Vagina (tissue), 1 donor: ENCODE measurements around the genes POLR2C and SETD6.

DNA sequence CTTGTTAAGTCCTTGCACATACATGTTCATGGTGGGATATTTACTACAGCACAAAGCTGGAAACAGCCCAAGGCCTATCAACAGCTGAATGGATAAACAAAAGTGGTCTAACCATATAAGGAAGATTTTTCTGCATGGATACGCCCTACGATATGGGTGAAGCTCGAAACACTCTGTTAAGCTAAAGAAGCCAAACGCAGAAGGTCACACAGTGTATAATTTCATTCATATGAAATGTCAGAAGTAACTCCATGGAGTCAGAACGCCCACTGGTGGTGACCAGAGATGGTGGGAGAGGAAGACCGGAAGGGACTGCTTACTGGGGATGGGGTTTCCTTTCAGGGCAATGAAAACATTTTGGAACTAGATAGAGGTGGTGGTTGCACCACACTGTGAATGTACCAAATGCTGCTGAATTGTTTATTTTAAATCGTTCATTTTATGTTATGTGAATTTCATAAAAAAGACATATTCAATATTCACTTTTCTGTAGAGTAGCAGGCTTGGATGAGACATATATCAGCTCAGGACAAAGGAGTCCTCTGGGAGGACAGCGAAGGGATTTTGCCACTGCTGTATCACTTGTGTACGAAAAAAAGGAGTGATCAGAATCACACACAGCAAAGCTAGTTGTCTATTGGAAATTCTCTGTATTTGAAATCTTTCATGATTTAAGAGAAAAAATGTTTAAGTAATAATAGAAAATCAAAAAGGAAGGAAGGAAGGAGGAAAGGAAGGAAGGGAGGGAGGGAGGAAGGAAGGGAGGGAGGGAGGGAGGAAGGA lies 17.9 kb downstream of the CCL17 start:
- PRO-cap = unidirectional peak, plus-strand start at position 282 of the sequence
- RAMPAGE, long total RNA = no peak

- PRO-cap = unidirectional peak, plus-strand start at chr16:57462659
- RAMPAGE, long total RNA = start-site peak on the plus strand at chr16:57462655-57462685, 195 reads
Measured at GRCh38 chr16:57462201-57463100, at the start of gene POLR2C. Gene POLR2C, plus strand, starts transcription at chr16:57462679.

- PRO-cap = no peak
- RAMPAGE, long total RNA = no peak
Measured at GRCh38 chr16:57471282-57471551, 8.7 kb downstream of the POLR2C start.

DNA sequence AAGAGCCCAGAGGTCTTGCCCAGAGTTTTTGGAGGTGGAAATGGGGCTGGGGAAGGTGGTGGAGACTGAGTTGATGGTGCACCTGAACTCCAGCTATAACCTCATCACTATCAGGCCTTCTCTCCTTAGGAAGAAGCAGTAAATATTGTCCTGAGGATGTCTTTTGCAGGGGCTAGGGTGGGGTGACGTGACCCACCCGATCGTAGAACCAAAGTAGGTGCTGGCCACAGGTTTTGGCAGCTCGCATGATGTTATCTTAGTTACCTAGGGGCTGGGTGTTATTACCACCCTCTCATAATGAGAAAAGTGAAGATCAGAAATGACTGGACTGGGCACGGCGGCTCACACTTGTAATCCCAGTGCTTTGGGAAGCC lies 1.6 kb upstream of the CCDC102A start:
- PRO-cap = no peak
- RAMPAGE, long total RNA = no peak

GRCh38 chr16:57637360-57637853 lies 9.0 kb downstream of the ADGRG1 start:
- PRO-cap = no peak
- RAMPAGE, long total RNA = no peak

GRCh38 chr16:57776610-57777197 lies 25.6 kb downstream of the KIFC3 start:
- PRO-cap = no peak
- RAMPAGE, long total RNA = no peak

GRCh38 chr16:57797489-57798381 lies 4.6 kb downstream of the KIFC3 start:
- PRO-cap = no peak
- RAMPAGE, long total RNA = start-site peak on the minus strand at chr16:57797909-57797943, 32 reads

DNA sequence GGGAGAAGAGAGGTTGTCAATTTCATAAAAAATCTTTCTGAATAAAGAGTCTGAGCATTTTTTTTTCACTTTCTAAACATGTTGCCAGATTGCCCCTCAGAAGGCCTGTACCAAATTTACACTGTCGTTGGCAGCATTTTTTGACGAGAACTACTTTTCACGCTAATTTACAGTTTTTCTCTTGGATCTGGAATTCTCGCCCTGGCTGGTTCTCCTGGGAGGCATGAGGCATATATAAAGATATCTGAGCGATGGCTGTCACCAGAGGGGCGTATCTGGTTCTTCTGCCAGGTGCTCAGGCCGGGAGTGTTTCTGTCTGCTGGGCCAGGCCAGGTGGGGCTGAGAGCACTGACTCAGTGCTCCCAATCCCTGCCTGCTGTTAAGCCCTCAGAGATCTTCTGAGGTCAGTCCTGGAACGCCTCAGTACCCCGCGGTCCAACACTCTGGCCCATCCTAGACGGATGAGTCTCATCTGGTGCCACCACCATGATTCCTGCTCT lies 7.4 kb upstream of the KIFC3 start:
- PRO-cap = no peak
- RAMPAGE, long total RNA = no peak

GRCh38 chr16:57816022-57816819 lies 13.9 kb upstream of the KIFC3 start:
- PRO-cap = bidirectional peak, plus-strand start at chr16:57816463, minus-strand start at chr16:57816358
- RAMPAGE, long total RNA = no peak

DNA sequence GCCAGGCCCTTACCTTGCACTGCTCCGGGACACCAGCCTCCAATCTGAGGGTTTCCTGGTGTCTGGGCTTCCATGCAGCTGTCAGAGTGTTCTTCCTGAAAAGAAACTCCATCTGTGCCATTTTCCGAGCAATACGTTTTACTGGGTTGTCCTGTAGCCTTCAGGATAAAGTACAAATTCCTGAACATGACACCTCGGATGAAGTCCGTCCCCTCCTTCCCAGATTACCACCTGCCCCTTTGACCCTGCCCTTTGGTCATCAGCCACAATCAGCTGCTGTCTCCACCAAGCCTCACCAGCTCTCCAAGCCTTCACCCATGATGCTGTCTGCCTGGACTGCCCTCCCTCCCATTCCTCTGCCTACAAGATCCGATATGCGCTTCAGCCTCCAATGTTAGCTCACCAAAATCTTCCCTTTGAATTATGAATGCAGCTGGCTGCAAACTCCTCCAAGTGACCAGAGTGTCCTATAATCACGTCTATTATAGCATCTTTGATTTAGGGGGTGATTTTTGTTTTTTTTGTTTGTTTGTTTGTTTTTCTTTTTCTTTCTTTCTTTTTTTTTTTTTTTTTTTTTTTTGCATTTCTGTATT lies 60.5 kb upstream of the KIFC3 start:
- PRO-cap = no peak
- RAMPAGE, long total RNA = no peak

GRCh38 chr16:57891928-57892275 lies 79.0 kb downstream of the CNGB1 start:
- PRO-cap = no peak
- RAMPAGE, long total RNA = no peak

DNA sequence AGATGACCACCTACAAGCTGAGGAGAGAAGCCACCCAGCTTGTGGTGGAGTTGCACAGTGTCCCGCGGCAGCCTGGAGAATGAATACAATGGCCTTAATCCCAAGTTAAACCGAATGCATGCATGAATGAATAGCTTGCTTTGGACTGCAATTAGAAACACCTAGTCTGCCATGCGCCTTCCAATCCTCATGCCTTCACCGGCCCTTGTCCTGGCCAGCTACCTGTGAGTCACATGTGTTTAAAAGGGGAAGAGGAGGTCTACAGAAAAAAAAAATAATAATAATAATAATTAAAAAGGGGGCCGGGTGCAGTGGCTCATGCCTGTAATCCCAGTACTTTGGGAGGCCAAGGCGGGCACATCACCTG lies 71.9 kb downstream of the CNGB1 start:
- PRO-cap = no peak
- RAMPAGE, long total RNA = no peak

DNA sequence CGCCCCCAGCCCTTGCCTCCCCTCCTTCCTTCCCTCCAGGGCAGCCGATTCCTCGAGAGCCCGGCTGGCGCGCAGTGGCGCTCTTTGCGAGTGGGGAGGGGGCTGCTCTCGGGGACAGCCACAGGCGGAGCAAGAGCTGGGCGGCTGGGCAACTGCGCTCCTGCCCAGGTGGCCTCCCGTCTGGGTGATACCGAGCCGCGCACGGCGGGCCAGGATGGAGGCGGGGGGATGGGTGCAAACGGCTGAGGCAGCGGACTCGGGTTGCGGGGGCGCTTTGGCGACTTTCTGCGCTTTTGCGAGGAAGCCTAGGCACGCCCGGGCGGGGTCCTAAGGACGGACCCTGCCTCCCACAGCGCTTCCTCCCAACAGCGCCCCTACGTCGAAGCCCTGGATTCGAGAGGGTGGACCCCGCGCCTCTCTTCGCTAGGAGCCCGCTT lies 1.3 kb downstream of the MMP15 start:
- PRO-cap = no peak
- RAMPAGE, long total RNA = no peak

GRCh38 chr16:58196692-58197547 lies 986 bp downstream of the CSNK2A2 start:
- PRO-cap = no peak
- RAMPAGE, long total RNA = start-site peak on the minus strand at chr16:58196759-58196837, 22 reads; start-site peak on the minus strand at chr16:58197088-58197148, 6 reads

DNA sequence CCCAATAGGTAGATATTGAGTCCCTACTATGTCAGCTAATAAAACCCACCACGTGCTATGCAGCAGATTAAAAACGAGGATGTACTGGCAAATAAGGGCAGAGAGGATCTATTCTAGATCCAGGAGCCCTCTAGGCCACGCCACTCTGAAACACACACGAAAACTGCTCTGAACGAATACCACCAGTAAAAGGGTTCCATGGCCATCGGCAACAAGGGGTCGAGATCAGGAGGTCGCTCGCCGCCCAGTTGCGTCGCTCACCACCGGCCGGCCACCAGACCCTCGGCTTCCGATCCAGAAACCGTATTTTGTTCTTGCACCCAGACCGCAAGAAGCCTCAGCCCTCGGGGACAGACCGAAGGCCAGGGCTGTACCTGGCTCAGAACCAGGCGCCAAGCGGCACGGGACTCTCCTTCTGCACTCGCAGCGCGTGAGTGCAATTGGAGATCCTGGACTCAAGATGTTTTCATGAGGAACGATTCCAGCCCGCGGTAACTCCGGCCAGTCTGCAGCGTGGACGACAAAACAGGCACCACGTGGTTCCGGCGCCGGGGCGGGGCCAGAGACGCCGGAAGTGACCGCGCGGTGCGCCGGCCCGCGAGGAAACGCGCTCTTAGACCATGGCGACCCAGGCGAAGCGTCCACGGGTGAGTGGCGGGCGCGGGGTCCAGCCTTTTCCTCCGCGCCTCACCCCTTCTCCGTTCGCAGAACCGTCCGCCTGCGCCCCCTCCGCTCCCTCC lies at the start of gene SETD6:
Gene SETD6, plus strand, starts transcription at position 600 of the 740 bp plus-strand sequence.
- PRO-cap = bidirectional peak, plus-strand start at position 600 of the sequence, minus-strand start at position 493 of the sequence
- RAMPAGE, long total RNA = start-site peak on the plus strand centred at position 590 of the sequence, 55 bp wide, 61 reads

- PRO-cap = no peak
- RAMPAGE, long total RNA = no peak
Measured at GRCh38 chr16:58515658-58516405, 515 bp downstream of the SETD6 start.

GRCh38 chr16:58519214-58520392 lies 4.3 kb downstream of the SETD6 start:
- PRO-cap = no peak
- RAMPAGE, long total RNA = no peak

GRCh38 chr16:58792086-58792651 lies 58.1 kb upstream of the GOT2 start:
- PRO-cap = no peak
- RAMPAGE, long total RNA = no peak

DNA sequence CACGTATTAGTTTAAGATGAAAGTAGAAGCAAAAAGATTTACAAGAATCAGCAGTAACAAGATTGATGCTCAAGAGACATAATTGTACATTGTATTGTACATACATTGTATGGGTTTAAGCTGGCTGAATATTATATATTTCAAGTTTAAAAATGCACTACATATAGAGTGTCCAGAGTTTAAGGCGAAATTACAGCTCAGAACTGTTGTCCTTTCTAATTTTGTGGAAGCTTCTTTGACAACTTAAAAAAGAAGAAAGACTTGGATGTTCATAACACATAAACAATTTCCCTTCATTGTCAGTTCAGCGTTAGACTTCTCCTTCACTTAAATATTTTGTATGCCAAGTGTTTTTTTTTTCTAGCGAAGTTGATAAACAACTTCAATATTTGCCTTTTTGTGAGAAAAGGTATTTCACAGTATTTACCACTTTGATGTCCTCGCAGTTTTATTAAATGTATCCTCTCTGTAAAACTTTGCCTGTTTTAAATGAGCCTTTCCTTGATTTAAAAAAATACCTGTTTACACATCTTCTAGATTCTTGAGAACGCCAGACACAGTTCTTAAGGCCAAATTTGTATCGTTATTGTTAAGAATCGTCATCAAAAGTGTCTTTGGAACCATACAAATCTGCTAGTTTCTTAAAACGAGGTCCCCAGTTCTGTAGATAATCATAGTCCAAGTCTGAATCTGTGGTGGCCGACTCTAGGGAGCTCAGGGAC lies 174.7 kb downstream of the CDH11 start:
- PRO-cap = no peak
- RAMPAGE, long total RNA = no peak

DNA sequence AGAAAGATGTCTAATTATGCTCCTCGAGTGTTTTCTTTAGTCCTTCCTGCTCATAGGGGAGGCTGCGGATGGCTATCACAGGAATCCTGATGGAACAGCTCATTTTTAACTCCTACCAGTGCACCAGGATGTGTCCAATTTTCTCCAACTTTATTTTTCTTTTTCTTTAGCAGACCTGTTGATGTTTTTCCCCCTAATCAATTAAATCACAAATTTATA lies 3.7 kb downstream of the CDH11 start:
- PRO-cap = no peak
- RAMPAGE, long total RNA = no peak